ENCODE measurements around the genes CLTRN, ADGRG2 and PDHA1.

GRCh38 chrX:13891654-13892189 lies 74.8 kb upstream of the GPM6B start:
- PRO-cap = no peak

DNA sequence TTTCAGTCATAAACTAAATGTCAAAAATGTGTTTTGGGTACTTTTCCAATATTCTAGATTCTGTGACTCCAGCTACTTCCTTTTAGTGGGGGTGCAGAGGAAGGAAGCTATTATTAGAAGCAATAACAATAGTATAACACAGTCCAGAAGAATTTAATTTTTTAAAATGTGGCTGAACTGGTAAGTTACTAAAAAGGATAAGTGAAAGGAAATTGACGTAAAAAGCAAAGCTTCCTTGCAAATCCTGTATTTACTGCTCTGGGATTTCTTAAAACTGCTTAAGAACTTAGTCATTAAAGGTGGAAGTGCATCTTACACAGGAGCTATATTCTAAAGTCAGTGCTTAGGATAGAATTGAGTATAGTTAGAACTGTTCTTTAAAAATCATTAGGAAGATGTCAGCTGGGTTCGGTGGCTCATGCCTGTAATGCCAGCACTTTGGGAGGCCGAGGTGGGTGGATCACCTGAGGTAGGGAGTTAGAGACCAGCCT lies 53.3 kb downstream of the MOSPD2 start:
- PRO-cap = no peak

- PRO-cap = no peak
Observed at GRCh38 chrX:15299978-15300624, 15.3 kb downstream of the ASB11 start.

DNA sequence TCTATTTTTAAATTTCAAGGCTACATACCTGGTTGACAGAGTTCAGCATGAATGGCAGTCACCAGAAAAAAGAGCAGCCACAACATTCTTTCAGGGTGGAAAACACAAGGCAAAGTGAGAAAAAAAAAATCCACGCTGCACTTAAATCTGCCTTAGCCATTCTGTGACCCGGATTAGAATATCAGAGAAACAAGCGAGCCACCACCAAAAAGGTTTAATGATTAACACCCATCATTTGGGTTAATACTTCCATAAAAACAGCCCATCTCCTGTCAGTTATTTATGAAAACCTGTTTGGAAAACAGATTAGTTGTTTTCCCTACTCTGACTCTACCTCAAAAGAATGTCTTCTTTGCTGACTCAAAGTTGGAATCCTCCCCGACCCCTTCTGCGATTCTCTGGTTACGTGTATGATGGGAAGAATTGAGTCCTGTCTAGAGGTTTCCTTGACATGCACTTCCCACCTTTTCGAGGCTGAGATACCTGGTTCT lies at the start of gene CLTRN:
TSS of gene CLTRN (minus strand) at position 116 of the 491 bp plus-strand sequence.
- PRO-cap = no peak

DNA sequence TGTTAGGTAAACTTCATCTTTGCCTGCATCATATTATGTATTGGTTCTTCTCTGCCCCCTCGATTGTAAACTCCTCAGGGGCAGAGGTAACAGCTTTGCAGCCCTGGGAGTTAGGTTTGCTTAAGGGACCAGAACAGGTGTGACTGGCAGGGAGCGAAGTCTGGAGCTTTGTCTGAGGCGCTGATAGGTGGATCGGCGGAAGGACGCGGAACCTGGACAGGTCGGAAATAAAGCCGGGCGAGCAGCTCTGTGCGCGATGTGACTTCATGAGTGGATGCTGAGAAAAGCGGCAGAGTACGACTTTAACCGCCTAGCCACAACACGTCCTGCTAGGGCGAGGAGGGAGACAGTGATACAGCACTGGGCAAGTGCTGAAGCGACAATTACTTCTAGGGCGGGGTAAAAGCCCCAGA lies 388 bp upstream of the ZRSR2 start:
- PRO-cap = bidirectional peak, plus-strand start at position 292 of the sequence, minus-strand start at position 276 of the sequence

DNA sequence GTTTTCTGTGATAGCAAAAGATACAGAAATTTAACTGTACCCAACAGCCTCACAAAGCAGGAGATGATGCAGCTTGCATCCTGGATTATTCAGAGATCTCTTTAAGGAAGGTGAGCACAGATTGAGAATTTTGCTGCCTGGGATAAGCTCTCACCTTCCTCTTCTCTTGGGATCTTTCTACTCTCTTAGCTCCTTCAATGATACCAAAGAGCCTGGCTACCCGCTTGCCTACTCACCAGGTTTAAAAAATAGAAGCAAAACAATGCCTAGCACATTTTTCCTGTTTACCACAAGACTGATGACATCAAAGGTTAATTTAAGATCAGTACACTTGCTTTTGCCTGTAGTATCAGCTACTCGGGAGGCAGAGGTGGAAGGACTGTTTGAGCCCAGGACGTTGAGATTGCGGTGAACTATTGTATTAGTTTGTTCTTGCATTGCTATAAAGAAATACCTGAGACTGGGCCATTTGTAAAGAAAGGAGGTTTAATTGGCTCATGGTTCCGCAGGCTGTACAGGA lies 36.8 kb upstream of the AP1S2 start:
- PRO-cap = no peak

DNA sequence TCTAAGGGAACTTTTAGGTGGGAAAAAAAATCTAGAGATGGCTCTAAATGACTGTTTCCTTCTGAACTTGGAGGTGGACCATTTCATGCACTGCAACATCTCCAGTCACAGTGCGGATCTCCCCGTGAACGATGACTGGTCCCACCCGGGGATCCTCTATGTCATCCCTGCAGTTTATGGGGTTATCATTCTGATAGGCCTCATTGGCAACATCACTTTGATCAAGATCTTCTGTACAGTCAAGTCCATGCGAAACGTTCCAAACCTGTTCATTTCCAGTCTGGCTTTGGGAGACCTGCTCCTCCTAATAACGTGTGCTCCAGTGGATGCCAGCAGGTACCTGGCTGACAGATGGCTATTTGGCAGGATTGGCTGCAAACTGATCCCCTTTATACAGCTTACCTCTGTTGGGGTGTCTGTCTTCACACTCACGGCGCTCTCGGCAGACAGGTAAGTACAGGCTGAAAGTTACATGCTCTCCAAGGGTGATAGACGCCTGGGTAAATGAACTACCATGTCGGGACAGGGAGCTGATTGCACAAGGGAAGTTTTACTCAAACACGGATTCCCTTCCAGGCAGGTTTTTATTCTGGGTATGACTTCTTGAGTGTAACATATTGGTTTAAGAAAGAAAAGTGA lies 671 bp downstream of the GRPR start:
- PRO-cap = no peak

- PRO-cap = bidirectional peak, plus-strand start at chrX:16786466, minus-strand start at chrX:16786162
Observed at GRCh38 chrX:16785921-16786372, 319 bp upstream of the TXLNG start.

GRCh38 chrX:16857895-16858120 lies 12.4 kb downstream of the RBBP7 start:
- PRO-cap = no peak

- PRO-cap = no peak
Observed at GRCh38 chrX:17149195-17150014, 202.9 kb downstream of the REPS2 start.

GRCh38 chrX:17347653-17348349 lies 27.2 kb upstream of the NHS start:
- PRO-cap = no peak

GRCh38 chrX:17733631-17734633 lies 3.4 kb upstream of the SCML1 start:
- PRO-cap = no peak

GRCh38 chrX:17848713-17849208 lies 12.3 kb downstream of the RAI2 start:
- PRO-cap = no peak

DNA sequence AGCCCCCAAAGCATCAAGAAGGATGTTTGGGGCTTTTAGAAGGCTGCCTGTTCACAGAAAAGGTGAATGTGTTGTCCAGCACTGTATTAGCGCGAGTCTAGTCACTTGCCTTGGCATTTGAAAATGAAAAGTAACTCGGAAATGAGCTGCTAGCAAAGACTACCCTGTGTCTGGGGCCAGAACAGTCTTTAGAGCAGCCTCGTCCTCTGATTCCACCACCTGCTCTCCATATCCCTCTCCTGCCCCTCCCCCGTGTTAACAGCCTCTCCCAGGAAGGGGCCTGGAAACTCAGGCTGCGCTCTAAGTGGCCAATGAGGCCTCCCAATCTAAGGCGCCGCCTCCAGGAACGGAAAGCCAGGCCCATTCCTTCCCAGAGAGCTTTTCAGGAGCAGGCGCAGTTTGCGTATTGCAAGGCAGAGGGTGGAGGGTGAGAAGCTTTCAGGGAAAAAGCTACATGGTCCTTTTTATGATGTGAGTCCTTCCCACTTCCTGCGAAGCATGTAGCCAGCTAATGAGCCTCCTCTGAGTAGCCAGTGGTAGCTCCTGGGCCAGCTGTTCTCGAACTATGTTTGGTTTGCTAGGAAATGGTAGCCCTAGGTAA lies 31.2 kb downstream of the RS1 start:
- PRO-cap = no peak

GRCh38 chrX:18674400-18674819 lies 2.5 kb upstream of the RS1 start:
- PRO-cap = no peak

DNA sequence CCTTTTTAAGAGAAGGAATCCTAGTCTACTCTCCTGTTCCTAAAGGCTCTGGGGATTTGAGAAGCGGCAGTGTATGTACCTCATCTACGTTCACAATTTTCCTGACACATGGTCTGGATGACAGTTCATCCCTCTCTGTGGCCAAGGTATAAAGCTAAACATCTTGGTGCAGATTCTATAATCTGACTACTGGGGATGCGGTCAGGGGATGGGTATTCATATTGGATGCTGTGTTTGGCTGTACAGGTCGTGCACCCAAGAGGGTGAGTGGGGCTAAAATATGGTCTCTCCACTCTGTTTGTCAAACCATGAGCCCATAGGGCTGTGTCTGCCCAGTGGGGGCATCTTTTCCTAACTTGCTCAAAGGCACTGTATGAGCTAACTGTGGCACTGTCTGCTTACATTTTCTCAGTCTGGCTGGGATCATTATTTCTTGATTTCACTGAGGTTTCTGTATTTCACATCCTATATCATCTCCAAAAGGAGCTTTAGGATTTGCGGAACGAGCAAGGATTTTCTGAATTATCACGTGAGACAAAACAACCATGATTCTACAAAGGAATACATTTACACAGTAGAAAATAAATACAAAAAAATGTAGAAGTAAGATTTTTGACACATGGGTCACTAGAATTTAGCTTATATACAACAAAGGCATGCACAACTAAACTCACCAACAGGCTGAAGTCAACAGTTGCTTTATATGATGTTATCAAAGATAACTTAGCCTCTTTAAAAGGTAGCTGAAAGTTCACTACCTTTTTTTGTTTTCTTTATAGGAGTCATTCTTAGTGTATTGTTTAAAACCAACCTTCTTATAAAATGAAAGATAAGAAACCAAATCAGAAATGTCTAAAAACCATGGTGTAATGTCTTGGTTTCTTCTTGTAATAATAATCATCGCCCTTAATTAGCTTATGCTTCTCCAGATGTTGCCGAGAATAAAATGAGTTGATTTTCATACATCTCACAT lies 6.2 kb upstream of the PHKA2 start:
- PRO-cap = no peak

DNA sequence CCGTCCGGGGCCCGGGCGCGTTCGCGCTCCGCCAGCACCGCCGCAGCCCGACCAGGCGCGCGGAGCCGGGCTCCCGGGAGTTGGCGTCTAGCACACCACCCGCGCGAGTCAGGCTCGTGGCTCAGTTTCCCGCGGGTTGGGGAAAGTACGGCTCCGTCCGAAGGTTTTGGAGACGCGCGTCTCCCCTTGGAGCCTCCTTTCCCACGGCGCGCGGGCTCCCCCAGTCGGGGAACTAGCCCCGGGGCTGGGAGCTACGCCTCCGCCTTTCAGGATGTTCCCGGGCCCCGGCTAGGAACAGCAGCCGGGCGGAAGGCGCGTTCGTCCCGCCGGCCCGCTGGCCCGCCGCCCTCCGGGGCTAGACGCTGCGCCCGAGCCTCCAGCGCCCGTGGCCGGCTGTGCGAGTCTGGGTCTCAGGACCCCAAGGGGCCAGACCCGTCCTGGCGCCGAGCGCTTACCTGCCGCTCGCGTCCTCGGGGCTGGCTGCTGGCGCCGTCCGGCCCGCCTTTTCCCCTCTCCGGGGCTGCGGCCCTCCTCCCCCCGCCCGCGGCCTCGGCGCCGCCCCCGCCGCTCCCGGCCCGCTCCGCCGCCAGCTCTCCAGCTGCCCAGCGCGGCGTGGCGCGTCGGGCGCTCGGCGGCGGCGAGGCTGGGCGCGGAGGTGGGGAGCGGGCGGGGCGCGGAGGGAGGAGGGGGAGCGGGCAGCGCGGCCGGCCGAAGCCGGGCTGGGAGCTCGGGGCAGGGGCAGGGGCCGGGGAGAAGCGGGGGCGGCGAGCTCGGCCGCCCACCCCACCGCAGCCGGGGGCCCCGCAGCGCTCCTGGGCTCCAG lies at the start of gene ADGRG2:
TSS of gene ADGRG2 (minus strand) at position 482 of the 823 bp plus-strand sequence.
- PRO-cap = bidirectional peak, plus-strand start at position 613 of the sequence, minus-strand start at position 522 of the sequence

GRCh38 chrX:19343515-19344423 lies at the start of gene PDHA1:
TSS of gene PDHA1 (plus strand) at chrX:19343927.
- PRO-cap = bidirectional peak, plus-strand start at chrX:19343941, minus-strand start at chrX:19343676

DNA sequence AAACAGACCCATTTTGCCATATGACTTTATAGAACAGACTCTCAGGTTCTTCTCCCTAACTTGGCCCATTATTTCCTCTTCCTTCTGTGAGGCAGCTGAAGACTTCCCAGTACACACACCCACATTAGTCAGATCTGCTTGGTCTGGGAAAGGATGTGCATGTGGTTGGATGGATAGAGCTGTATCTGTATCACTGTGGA lies 133.9 kb upstream of the MAP3K15 start:
- PRO-cap = no peak

DNA sequence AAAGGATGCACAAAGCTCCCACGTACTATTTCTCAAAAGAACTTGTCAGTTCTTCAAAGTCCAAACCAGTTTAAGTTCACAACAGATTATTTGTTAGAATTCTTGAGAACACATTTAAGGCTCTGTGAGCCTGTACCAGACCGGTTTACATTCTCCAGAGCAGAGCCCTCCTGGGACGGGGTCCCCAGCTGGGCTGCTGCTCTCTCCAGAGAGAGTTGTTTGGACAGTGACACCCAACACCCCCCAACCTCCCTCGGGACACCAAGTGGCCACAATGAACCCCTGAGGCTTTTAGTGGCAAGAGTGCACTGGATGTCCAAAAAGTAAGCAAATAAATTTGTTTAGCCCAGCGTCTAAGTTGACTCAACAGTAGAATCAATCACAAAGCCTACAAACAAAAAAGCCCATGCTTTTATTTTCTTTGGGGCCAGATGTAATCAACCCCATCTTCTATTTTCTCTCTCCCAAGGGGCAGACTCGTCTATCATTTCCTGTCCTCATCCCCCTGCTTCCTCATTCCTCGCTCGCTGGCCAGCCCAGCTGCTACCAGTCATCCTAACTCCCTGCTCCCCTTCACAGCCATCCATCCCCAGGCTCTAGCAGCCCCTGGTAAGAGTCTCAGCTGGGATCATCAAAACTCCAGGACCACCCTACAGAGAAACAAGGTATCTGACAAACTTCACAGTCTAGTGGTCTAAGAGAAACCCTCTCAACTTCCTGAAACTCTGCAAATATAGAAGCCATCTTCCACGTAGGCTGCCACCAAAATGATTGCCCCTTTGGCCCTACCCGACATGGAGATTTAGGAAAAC lies 23.7 kb downstream of the SH3KBP1 start:
- PRO-cap = unidirectional peak, plus-strand start at position 516 of the sequence